SK-MEL-5 (cell line): ENCODE measurements around the genes OR4C46, OR4A16, OR4C11, OR5L1, OR5D18 and OR10AG1.

RAMPAGE:
- cytosol, long total RNA: no peak
- long total RNA: no peak
- nucleus, long total RNA: no peak
These were observed 17.2 kb upstream of the C1QTNF4 start for GRCh38 chr11:47611383-47611938.

DNA sequence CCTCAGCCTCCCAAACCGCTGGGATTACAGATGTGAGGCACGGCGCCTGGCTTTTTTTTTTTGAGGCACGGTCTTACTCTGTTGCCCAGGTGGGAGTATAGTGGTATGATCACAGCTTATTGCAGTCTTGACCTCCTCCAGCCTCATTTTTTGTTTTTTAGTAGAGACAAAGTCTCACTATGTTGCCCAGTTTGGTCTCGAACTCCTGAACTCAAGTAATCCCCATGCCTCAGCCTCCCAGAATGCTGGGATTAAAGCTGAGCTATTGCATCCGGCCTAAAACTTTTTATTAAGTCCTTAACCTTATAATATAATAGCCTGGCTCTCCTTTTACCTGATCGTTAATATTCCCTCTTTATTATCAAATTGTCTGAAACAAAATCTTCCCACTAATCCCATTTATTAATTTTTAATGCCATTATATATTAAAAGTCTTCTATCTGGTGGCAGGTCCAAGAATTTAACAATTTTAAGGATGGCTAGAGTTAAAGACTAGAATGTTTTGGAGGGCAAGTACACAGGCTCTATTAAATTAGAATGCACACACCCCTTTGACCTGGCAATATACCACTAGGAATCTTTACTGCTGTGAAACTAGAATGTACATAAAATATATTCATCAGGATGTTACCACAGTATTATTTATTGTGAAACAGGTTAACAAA is 23.9 kb upstream of the AGBL2 start:
RAMPAGE:
- cytosol, long total RNA: no peak
- long total RNA: no peak
- nucleus, long total RNA: no peak

GRCh38 chr11:47924410-47924814 is 55.9 kb upstream of the PTPRJ start:
RAMPAGE:
- cytosol, long total RNA: no peak
- long total RNA: no peak
- nucleus, long total RNA: no peak

RAMPAGE:
- cytosol, long total RNA: no peak
- long total RNA: no peak
- nucleus, long total RNA: no peak
These were observed 2.2 kb downstream of the PTPRJ start for GRCh38 chr11:47982579-47982886.

DNA sequence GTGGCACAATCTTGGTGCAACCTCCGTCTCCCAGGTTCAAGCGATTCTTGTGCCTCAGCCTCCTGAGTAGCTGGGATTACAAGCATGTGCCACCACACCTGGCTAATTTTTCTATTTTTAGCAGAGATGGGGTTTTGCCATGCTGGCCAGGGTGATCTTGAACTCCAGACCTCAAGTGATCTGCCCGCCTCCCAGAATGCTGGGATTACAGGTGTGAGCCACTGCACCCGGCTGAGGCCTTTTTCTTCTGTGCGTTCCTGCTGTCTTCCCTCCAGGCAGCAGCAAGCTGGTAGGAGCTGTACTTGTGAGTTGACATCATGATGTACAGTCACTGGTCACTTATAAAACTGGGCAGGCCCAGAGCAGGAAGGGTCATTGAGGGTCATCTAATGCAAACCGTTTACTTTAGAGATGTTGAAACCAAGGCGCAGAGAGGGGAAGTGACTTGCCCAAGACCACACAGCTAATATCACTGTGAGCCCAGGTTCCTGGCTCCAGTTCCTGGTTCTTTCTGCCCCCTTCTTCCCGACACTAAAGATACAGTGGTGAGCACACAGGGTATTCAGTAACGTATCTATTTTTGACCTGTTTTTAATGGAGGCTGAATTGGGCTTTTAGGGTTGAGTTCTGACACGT is 27.2 kb downstream of the PTPRJ start:
RAMPAGE:
- cytosol, long total RNA: no peak
- long total RNA: no peak
- nucleus, long total RNA: no peak

RAMPAGE:
- cytosol, long total RNA: no peak
- long total RNA: no peak
- nucleus, long total RNA: no peak
These were observed 36.7 kb downstream of the PTPRJ start for GRCh38 chr11:48017082-48017534.

DNA sequence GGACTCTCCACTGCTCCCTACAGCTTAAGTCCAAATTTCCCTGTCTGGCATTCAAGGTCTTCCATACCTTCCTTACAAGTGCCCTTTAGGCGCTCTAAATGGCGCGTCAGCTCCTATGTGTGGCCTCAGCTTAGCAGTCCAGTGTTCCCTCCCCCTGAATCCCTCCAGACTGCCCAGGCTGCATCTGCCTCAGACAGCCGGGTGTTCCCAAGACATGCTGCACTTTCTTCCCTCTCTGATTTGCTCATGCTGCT is 45.2 kb downstream of the PTPRJ start:
RAMPAGE:
- cytosol, long total RNA: no peak
- long total RNA: no peak
- nucleus, long total RNA: no peak

DNA sequence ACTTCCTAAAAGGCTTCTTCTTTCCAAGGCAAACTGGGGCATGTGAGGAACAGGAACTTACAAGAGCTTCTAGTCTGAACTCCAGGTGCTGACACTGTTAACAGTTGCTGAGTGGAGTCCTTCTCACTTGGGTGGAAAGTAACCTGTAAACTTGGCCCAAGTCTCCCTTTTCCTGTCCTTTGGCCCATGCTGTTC is 53.5 kb downstream of the PTPRJ start:
RAMPAGE:
- cytosol, long total RNA: no peak
- long total RNA: no peak
- nucleus, long total RNA: no peak

DNA sequence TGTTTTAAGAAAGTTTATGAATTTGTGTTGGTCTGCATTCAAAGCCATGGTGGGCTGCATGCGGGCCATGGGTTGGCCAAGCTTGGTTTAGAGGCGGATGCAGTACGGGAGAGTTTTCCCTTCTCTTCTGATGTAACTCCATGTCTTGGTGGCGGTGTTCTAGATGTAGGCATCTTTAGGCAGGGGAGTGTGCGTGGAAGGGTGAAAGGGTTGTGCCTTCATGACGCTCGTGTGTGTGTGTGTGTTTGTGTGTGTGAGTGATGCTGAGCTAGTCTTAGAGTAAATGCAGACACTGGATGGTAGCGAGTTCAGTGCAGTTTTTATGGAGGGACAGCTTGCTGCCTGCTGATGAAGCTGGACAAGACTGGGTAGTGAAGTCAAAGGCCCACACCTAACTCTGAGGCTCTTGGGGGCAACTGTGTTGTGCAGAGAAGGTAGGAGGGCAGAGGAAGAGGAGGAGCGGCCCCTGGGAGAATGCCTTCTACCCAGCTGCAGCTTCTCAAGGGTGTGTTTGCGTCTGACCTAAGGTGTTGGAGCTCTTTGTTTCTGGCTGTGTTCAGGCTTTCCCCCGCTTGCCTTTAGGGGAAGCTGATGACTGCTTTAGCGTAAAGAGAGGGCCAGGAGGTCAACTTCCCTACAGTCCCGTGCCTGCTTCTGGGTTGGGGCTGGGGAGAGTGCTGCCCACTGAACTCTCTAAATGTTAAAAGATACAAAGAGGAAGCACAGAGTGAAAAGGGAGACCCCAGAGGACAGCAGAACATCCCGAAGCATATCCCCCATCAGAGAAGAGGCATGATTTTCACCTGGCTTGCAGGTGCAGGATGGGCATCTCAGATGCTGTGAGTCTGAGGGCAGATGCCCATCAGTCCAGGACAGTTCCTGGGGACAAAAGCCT is 99.1 kb downstream of the PTPRJ start:
RAMPAGE:
- cytosol, long total RNA: no peak
- long total RNA: no peak
- nucleus, long total RNA: no peak

RAMPAGE:
- cytosol, long total RNA: no peak
- long total RNA: no peak
- nucleus, long total RNA: no peak
These were observed 112.6 kb upstream of the OR4B1 start for GRCh38 chr11:48103706-48104720.

DNA sequence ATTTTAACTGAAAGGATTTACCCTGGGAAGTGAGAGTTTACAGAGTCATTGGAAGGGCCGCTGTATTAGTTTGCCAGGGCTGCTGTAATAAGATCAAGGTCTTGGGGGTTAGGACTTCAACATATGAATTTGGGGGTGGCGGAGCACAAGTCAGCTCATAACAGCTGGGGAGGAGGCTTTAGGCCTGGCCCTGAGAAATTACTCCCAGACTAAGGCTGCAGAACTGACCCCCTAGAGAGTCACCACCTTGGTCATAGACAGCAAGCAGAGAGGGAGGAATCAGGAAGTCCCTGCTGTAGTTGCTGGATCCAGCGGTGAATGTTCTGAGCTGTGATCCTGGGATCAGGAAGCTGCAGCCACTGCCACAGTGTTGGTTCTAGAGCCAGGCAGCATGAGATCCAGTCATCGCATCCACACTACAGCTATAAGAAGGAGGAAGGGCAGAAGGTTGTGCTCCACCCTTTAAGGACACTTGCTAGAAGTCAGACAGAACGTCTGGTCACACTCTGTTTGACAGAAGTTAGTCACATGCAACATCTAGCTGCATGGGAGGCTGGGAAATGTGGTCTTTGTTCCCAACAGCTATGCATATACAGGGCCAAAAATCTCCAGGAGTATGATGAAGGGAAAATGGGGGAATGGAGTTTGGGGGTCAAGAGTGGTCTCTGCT is 104.8 kb upstream of the OR4B1 start:
RAMPAGE:
- cytosol, long total RNA: no peak
- long total RNA: no peak
- nucleus, long total RNA: no peak

RAMPAGE:
- cytosol, long total RNA: no peak
- long total RNA: no peak
- nucleus, long total RNA: no peak
These were observed 208.4 kb upstream of the OR4C12 start for GRCh38 chr11:50190785-50190993.

GRCh38 chr11:54603911-54604243 is at the start of gene OR4C46:
Gene OR4C46, minus strand, starts transcription at chr11:54603998.
RAMPAGE:
- cytosol, long total RNA: no peak
- long total RNA: no peak
- nucleus, long total RNA: no peak

DNA sequence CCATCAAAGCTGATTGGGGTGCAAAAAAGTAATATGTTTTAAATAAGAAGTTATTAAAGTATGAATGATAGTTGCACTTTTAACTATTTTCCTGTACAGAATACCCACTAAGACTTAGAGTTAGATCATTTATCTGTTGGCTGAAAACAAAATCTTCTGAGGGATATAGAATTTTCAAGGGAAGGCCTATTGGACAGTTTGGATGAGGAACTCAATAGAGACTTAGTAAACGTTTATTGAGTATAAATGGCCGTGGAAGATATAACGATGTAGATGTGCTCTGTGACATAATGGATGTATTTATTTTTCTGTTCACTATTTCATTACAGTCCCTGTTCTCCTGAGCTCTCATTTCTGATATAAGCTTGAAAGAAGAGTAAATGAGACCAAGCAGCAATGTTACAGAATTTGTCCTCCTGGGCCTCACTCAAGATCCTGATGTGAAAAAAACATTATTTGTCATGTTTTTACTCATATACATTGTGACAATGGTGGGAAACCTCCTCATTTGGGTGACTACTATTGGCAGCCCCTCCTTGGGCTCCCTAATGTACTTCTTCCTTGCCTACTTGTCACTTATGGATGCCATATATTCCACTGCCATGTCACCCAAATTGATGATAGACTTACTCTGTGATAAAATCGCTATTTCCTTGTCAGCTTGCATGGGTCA is at the start of gene OR4A16:
OR4A16 (plus strand) TSS at position 381 of the 673 bp plus-strand sequence.
RAMPAGE:
- cytosol, long total RNA: no peak
- long total RNA: no peak
- nucleus, long total RNA: no peak

DNA sequence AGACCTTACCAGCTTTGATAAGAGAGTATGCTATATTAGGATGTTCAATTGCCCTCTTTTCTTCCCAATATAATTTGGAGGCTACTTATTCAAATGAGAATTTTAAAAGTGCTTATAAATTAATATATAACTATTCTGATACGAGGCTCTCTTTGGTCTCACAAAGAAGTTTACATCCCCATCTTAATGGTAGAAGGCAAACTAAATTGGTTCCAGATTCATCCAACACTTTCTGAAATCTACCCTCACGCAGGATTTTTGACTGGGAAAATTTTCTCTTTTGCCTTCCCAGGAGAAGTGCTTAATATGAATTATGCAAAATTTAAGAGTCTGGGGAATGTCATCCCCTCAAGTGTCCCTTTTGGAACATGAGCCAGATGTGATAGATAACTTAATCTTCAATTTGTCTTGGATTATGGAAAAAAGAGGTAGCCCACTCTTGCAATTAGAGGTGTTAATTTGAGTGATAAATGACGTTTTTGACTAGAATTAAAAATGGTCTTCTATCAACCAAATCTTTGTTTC is at the start of gene OR4C11:
OR4C11 (minus strand) TSS at position 157 of the 525 bp plus-strand sequence.
RAMPAGE:
- cytosol, long total RNA: no peak
- long total RNA: no peak
- nucleus, long total RNA: no peak

RAMPAGE:
- cytosol, long total RNA: no peak
- long total RNA: no peak
- nucleus, long total RNA: no peak
These were observed at the start of gene OR5L1 for GRCh38 chr11:55811152-55811664. Gene OR5L1, plus strand, starts transcription at chr11:55811367.

DNA sequence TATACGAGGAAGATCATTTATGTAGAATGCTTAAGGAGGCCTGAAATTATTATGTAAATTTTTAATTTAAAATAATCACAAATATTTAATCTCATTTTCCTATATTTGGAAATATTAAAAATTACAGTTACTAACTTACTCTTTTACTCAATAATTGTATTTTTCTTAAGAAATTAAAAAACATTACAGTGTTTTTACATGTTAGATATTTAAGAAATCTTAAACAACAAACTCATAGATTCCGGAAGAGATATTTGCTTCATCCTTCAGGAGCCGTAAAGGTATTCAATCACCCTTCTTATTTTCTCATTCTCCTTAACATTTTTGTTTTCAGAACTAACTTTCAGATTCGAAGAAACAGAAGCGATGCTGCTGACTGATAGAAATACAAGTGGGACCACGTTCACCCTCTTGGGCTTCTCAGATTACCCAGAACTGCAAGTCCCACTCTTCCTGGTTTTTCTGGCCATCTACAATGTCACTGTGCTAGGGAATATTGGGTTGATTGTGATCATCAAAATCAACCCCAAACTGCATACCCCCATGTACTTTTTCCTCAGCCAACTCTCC is at the start of gene OR5D18:
OR5D18 (plus strand) TSS at position 367 of the 570 bp plus-strand sequence.
RAMPAGE:
- cytosol, long total RNA: no peak
- long total RNA: no peak
- nucleus, long total RNA: no peak

DNA sequence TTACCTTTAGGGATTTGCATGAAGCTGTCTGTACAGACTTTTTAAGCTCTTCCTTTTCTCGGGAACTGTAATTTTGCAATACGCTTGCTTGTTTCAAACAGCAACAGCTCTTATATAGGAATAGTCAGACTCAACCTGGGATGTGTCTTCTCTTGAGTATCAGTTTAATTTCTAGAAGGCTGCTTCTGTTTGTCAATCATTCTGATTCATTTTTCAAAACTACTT is at the start of gene OR10AG1:
OR10AG1 (minus strand) TSS at position 58 of the 225 bp plus-strand sequence.
RAMPAGE:
- cytosol, long total RNA: no peak
- long total RNA: no peak
- nucleus, long total RNA: no peak

DNA sequence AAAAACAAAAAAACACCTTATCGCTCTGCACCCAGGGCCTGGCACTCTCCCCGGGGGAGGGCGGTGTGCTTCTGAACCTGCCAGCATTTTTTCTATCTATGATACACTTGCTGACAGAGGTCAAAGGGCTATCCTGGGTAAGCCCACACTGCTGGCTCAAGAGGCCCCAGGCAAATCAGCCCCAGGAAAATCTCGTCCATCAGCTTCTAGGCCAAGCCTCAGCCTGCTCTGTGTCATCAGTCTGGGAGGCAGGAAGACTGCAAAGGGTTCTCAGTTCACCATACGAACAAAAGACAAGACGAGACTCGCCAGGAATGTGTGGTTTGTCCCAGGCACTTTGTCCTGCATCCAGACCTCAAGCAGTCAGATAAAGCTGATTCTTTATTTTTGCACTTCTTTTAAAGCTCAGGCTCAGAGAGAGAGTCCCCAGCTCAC is 31.8 kb downstream of the TNKS1BP1 start:
RAMPAGE:
- cytosol, long total RNA: no peak
- long total RNA: no peak
- nucleus, long total RNA: no peak

GRCh38 chr11:57306549-57307080 is 18.1 kb downstream of the TNKS1BP1 start:
RAMPAGE:
- cytosol, long total RNA: no peak
- long total RNA: no peak
- nucleus, long total RNA: no peak